HL-60 (cell line): ENCODE measurements around a stretch of chr16.

- RRBS, result no CpG with 5 or more reads among the region's 34 CpGs
These were observed 3.1 kb downstream of the BANP start for GRCh38 chr16:87953892-87955166.

- RRBS, result 82% methylated on average over 7 of the region's 49 CpGs
These were observed 196.3 kb upstream of the ZNF469 start for GRCh38 chr16:88186317-88187034.

DNA sequence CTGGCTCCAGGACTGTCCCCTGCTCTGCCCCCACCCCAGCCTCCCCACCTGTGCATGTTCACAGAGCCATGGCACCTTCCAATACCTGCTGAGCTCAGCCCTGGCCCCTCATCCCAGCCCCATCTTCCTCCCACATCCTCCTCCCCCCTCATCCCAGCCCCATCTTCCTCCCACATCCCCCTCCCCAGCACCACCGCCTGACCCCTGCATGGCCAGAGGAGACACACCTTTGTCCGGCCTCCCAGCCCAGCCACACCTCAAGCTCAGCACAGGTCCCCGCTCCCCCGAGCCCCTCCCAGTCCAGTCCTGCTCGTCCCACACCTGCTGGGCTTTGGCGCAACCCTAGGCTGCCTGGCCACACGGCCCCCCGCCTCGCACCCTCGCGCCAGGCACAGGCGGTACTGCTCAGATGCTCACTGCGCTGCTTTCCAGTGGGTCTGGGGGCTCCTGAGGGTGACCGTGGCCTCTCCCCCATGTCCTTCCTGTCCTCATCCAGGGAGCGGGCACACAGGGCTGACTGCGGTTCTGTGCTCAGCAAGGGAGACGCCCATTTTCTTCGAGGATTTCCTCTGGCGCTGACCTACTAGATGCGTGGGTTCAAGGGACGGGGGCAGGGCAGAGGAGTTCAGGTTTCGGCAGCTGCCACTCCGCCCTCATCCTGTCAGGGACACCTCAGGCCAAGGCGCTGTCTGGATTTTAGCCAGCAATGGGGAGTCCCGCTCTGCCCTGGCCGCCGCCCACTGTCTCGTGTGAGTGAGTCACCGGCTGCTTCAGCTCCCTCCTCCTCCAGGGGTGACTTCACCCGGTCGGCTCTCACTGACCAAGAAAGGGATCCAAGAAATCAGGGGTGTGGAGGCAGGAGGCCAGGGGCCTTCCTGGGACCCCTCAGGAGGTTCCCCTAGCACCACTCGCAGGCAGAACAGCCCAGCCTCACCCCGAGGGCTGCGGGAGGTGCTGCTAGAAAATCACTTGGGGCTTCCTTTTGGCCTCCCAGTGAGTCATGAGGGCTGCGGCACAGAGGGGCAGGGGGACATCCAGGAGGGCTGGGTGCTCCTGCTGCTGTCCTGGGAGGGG lies 118.0 kb upstream of the ZNF469 start:
- RRBS, result 0% methylated on average over 1 of the region's 35 CpGs

GRCh38 chr16:88429614-88430493 lies 23.2 kb upstream of the ZFPM1 start:
- RRBS, result 15% methylated on average over 31 of the region's 67 CpGs

DNA sequence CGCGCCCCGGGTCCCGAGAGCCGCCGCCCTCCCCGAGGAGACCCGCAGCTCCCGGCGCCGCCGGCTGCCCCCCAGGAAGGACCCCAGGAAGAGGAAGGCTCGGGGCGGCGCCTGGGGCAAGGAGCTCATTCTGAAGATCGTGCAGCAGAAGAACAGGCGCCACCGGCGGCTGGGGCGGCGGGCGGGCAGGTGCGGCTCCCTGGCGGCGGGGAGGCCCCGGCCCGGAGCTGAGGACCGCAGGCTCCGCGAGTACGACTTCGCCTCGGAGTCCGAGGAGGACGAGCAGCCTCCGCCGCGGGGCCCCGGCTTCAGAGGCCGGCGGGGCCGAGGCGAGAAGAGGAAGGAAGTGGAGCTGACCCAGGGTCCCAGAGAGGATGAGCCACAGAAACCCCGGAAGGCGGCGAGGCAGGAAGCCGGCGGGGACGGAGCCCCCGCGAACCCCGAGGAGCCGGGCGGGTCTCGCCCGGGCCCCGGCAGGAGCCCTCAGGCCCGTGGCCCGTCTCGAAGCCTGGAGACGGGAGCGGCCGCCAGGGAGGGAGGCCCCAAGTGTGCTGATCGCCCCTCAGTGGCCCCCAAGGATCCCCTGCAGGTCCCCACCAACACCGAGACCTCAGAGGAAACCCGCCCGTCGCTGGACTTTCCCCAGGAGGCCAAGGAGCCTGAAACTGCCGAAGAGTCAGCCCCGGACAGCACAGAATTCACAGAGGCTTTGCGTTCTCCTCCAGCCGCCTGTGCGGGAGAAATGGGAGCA lies 22.4 kb upstream of the ZFPM1 start:
- RRBS, result 5% methylated on average over 39 of the region's 73 CpGs

- RRBS, result no CpG with 5 or more reads among the region's 19 CpGs
These were observed 722 bp downstream of the ZFPM1 start for GRCh38 chr16:88453902-88454101.

- RRBS, result no CpG with 5 or more reads among the region's 14 CpGs
These were observed 26.3 kb downstream of the ZFPM1 start for GRCh38 chr16:88479385-88479695.

- RRBS, result no CpG with 5 or more reads among the region's 29 CpGs
These were observed 27.0 kb downstream of the ZFPM1 start for GRCh38 chr16:88479761-88480778.

DNA sequence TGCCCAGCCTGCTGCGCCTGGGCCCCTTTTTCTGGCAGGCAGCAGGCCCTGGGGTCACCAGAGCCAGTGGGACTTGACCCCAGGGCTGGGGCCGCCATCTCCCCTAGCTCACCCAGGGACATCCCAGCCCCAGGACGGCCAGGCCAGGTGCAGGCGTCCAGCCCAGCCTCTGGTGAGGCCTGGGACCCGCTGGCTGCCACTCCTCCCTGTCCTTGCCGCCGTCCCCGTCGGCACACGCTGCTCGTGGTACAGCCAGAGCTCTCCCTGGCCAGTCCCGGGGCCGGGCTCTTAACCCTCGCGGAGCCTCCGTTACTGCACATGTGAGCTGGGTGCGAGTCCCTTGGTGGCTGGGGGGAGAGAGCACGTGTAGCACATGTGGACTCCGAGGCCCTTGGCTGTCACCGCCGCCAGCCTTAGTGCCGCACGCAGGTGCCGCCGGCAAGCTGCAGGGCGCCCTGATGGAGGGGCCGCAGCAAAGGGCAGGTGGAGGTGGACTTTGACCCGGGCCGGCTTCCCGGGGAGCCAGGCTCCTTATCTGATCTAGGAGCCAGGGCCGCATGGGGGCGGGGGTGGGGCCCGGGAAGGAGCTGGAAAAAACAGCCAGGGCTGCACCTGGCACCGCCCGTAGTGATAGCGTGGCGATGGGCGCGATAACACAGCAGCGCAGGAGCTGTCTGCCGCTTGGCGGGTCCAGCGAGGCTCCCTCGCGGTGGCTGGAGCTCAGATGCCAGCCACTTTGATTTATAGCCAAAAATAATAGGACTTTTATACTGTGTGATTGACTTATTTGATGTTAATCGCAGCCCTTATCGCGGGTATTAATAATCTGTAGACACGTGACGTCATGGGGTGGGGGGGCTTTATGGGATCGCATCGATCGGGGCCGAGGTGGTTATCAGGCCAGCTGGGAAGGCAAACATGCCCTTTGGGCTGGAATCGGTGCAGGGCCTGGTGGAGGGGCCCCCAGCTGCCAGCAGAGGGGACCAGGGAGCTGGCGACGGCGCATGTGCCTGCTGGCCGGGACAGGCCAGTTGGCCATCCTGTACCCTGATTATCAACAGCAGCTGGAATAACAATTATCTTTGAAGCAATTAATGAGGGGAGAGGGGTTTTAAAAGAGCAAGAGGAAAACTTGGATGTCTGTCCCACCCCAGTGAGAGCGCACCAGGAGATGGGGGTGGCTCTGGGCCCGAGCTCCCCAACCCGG lies 35.1 kb downstream of the ZFPM1 start:
- RRBS, result 92% methylated on average over 9 of the region's 62 CpGs

DNA sequence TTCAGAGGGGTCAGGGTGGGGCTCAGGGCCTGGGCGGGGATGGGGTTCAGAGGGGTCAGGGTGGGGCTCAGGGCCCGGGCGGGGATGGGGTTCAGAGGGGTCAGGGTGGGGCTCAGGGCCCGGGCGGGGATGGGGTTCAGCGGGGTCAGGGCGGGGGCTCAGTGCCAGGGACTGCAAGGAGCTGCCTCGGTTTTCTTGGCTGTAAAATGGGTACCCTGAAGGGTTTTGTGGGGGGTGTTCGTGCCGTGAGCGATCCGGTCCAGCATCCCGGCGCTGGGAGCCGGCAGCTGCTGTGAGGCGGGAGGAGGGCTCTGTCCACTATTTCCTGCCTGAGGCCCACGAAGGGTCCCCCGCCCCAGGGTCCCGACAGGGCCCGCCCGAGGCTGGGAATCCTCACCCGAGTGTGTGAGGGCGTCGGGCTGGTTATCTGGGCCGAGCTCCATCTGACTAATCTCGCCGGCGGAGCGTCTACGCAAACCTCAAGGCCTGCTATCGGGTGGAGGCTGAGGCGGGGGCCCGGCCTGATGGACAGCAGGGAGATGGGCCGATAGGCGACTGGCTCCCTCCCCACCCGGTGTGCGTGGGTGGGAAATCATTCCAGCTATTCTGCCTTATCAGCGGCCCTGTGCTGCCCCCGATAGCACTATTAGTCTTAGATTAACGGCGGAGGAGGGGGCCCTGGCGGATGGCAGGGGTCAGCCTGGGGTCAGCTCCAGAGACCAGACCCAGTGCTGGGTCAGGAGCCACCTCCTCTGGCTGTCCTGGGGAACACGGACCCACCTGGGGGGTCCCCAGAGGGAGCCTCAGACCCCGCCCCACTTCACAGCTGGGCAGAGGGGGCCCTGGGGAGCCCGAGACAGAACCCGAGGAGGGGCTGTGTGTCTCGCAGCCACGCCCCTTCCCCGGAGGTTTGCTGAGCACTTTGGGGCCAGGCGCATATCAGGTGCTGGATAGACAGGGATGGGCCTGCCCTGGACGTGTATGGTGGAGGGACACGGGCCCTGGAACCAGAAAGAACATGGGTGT lies 44.6 kb downstream of the ZFPM1 start:
- RRBS, result 94% methylated on average over 8 of the region's 52 CpGs

GRCh38 chr16:88513974-88515275 lies 55.8 kb upstream of the ZC3H18 start:
- RRBS, result 90% methylated on average over 10 of the region's 44 CpGs

DNA sequence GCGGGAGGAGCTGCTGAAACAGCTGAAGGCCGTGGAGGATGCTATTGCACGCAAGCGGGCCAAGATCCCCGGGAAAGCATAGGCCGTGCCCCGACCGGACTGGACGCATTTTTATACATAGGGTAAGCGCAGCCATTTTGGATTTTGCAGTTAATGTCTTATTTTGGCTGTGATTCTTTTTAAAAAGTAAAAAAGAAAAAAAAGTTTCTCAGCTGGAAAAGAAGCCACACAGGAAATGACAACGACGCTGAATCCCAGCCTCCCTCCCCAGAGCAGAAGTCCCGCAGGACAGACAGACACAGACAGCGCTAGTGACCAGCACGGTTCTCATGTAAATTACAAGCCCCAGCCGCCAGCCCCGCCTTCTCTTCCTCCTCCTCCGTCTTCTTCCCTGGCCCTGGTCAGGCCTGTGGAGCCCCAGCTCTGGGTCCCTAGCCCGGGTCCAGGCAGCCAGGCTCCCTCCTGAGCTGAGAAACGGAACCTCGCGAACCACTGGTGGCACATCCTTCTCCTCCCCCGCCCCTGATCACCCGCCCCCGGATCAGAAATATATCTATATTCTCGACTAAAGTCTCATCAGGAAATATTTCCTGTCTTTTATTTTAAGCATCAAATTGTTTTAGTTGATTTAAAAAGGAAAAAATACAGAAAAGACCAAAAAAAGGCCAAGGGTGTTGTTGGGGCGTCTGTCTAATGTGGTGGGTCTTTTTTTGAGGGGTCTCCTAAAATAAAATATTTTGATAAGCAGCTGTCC lies 7.0 kb upstream of the IL17C start:
- RRBS, result 72% methylated on average over 4 of the region's 27 CpGs

DNA sequence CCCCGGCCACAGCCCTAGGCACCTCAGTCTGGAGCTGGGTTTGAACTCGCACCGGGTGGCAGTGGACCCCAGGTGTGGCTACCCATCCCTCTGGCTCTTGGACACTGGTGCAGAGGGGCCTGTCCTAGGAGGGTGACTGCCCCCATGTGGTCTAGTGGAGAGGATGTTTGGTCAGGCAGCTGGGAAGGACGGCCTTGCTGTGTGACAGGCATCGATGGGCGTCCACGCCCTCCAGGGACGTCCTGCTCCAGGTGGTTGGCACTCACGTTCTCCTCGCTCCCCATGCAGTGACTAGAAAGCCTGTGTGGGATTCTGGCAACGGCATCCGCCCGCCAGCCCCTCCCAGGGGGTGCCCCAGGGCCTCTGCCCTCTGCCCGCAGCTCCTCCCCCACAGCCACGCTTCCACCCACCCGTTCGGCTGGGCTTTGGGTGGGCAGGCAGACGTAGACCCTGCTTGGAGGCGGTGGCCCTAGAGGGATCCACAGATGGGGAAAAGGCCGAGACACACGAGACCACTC lies 4.8 kb upstream of the IL17C start:
- RRBS, result no CpG with 5 or more reads among the region's 21 CpGs

DNA sequence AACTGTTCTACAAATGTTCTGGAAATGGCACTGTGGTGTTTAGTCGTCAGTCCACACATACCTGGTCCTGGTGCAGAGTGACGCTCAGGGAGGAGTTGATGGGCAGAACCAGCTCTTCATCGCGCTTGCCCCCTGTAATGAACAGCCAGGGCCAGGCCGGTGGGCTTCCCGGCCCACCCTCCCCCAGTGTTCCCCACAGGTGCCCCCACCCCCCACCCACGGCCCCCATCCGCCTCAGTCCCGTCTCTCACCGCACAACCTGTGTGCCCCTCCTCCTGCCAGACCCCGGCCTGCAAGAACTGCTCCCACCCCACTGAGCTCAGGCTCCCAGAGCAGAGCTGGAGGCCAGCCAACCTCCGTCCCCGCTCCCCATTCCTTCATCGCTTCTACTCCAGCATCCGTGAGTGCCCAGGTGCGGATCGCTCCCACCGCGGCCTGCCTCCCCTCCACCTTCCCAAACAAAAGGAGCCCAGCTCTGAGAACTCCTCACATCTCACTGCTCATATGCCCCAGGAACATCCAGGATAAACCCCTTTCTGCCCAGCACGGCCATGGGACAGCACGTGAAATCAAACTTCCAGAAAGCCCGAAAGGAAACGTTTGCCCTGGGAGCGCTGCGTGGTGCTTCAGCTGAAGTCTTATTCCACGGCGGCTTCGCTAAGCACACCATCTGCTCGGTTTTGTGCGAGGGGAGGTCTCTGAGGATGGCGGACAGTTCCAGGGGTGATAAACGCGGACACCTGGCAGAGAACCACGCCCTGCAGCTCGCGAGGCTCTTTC lies 4.1 kb downstream of the MVD start:
- RRBS, result no CpG with 5 or more reads among the region's 36 CpGs

DNA sequence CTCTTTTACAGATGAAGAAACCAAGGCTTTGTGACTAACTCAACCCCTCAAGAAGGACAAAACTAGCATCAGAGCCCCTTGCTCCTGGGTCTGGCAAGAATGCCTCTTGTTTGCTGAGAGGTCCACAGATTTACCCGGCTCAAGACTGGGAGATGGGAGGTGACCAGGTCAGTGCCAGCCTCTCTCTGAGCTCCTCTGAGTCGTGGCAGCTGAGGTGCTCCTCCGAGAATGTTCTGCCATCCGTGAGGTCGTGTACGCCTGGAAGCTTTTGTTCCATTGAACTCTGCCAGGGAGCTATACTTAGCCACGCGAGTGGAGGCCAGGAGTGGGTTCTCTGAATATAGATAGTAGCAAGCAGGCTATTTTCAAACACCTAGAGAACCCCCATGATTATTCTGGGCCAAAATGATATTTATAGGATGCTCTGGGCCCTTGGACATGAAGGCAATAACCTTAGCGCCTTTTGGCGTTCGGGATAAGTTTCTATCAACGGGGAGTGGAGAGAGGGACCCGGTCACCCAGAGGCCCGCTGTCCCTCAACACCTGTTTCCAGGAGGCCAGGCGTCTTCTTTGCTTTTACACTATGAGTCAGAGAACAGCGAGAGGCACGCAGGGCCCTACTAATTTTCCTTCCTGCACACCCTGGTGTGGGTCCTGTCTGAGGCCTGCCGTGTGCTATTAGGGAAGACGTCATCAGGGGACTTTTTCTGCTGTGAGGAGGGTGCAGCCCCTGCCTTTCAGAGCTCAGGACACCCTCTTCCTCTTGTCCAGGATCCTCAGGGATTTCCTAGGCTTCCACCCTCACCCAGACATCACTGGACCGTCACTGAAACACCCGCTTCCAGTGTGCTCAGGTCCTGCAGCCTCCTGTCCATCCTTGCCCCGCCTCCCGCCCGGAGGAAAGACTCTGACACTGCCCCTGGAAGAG lies 11.0 kb upstream of the MVD start:
- RRBS, result 100% methylated on average over 1 of the region's 24 CpGs

DNA sequence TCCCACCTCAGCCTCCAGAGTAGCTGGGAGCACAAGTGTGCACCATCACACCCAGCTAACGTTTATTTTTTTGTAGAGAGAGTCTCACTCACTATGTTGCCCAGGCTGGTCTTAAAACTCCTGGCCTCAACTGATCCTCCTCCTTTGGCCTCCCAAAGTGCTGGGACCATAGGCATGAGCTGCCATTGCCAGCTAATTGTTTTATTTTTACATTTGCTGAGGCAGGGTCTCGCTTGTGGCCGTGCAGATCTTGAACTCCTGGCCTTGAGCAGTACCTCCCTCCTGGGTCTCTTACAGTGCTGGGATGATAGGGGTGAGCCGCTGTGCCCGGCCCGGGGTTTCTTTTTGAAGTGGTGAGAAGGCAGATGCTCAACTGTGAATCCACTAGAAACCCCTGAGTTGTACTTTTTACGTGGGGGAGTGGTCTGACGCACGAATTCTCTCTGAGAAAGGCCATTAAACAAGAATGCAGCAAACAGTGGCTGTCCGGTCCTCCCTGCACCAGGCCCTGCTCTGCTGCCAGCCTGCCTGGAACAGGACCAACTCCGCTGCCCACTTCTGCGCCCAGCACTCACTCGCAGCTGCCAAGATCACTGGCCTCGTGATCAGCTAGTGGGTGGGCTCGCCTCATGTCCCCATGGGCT lies 12.6 kb downstream of the CTU2 start:
- RRBS, result no CpG with 5 or more reads among the region's 15 CpGs

- RRBS, result 100% methylated on average over 2 of the region's 43 CpGs
These were observed 6.8 kb downstream of the PIEZO1 start for GRCh38 chr16:88777984-88778821.

- RRBS, result no CpG with 5 or more reads among the region's 17 CpGs
These were observed 3.9 kb downstream of the PIEZO1 start for GRCh38 chr16:88780959-88781624.

- RRBS, result 94% methylated on average over 9 of the region's 25 CpGs
These were observed 14.2 kb upstream of the PABPN1L start for GRCh38 chr16:88880615-88881123.

DNA sequence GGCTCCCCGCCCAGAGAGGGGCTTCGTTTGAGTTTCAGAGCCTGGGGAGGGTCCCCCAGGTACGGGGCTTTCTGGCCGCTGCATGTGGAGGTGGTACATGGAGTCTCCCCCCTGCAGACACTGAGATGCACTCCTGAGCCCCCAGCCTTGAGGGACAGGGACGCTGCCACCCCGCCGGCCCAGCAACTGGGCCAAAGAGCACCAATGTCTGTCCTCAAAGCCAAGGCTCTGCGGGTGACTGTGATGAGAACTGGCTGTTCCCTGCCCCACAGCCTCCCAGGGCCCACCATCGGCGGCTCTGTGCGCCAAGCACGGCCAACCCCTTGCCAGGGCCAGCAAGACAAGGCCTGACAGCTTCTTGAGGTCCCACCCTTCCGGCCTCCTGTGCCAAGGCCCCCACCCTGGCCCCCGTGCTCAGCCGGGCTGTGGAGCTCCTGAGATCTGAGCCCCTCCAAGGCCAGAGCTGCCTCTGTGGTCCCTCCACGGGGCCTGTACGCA lies 34.2 kb upstream of the PABPN1L start:
- RRBS, result no CpG with 5 or more reads among the region's 17 CpGs